Metastatic Liver Carcinoma in the Lung (tissue), 2 donors: ENCODE measurements around the genes PAPLN and HEATR4.

DNA sequence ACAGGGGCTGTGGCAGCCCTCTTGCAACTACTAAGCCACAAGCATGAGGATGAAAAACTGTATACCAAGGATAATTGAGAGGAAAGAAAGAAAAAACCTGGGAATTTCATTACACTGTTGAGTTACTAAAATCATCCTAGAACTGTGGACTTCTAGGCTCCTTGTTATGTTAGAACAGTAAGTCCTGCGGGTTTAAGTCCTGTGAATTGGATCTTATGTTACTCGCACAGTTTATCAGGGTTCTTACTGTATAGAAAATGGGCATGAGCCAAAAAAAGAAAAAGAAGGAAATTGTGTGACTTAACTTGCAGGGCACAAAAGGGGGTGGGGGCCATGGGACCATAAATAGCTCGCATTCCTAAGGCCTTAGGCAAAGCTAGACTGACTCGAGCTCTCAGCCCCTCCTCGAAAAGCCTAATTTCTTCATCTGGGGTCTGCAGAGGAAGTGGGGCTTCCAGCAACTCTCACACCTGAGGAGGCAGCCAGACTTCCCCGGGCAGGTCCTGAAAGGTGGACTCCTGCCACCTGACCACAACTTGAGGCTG is 132.7 kb upstream of the SIPA1L1 start:
- PRO-cap, 2 experiments = no peak in any of the 2 experiments

DNA sequence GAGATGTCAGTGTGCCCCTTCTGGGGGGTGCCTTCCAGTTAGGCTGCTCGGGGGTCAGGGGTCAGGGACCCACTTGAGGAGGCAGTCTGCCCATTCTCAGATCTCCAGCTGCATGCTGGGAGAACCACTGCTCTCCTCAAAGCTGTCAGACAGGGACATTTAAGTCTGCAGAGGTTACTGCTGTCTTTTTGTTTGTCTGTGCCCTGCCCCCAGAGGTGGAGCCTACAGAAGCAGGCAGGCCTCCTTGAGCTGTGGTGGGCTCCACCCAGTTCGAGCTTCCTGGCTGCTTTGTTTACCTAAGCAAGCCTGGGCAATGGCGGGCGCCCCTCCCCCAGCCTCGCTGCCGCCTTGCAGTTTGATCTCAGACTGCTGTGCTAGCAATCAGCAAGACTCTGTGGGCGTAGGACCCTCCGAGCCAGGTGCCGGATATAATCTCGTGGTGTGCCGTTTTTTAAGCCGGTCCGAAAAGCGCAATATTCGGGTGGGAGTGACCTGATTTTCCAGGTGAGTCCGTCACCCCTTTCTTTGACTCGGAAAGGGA is 83.9 kb upstream of the RGS6 start:
- PRO-cap, 2 experiments = no peak in any of the 2 experiments

DNA sequence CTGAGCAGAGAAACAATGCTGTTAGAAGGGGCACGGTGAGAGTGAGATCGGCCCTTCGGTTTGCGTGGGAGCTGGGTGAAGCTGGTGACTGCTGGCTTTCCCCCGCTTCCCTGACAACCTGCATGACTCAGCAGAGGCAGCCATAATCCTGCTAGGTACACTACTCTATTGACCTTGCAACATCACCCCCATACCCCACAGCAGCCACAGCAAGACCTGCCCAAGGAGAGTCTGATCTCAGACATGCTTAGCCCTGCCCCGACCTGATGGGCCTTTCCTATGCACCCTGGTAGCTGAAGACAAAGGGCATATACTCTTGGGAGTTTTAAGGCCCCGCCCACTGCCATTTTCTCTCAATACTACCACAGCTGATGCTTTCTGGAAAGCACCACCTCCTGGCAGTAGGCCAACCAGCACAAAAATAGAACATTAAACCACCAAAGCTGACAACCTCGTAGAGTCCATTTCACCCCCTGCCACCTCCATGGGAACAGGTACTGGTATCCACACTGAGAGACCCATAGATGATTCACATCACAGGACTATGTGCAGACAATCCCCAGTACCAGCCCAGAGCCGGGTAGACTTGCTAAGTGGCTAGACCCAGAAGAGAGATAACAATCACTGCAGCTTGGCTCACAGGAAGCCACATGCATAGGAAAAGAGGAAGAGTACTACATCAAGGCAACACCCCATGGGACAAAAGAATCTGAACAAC is 75.9 kb upstream of the RGS6 start:
- PRO-cap, 2 experiments = no peak in any of the 2 experiments

DNA sequence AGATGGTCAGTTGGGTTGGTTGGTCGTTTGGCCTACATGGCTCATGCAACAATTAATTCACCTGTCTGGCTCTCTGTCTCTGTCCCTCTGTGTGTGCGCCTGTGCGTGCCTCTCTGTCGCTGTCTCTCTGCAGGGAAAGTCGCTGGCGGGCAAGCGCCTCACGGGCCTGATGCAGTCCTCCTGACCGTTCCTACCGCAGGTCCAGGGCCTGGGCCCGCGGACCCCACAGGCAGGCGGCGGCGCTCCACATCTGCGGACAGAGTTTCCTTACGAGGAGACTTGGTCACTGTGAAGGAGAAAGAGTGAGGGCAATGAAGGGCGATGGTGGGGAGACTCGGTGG is 331.6 kb downstream of the DPF3 start:
- PRO-cap, 2 experiments = no peak in any of the 2 experiments

GRCh38 chr14:72679400-72680262 is 214.3 kb downstream of the DPF3 start:
- PRO-cap, 2 experiments = no peak in any of the 2 experiments

DNA sequence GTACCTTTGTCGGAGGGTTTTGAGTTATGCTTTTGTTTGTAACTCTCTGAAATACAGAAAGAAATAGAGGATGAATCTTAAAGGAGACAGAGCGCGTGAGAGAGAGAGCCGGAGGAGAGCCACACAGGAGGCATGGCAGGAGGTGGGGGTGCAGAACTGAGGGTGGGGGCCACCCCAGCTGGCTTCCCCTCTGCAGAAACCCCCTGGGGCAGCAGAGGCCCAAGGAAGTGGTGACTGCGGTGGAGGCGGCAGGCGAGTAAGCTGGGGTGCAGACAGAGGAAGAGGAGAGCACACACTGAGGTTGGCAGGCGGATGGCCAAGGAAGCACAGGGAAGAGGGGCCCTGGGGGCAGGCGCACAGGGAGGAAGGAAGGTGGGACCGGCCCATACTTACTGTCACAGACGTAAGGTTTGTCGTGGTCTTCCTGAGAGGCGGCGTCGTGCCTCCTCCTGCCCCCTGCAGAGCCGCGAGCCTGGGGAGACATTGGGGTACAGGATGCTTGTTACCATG is 179.8 kb downstream of the DPF3 start:
- PRO-cap, 2 experiments = no peak in any of the 2 experiments

GRCh38 chr14:73115803-73116404 is 20.4 kb upstream of the PSEN1 start:
- PRO-cap, 2 experiments = no peak in any of the 2 experiments

DNA sequence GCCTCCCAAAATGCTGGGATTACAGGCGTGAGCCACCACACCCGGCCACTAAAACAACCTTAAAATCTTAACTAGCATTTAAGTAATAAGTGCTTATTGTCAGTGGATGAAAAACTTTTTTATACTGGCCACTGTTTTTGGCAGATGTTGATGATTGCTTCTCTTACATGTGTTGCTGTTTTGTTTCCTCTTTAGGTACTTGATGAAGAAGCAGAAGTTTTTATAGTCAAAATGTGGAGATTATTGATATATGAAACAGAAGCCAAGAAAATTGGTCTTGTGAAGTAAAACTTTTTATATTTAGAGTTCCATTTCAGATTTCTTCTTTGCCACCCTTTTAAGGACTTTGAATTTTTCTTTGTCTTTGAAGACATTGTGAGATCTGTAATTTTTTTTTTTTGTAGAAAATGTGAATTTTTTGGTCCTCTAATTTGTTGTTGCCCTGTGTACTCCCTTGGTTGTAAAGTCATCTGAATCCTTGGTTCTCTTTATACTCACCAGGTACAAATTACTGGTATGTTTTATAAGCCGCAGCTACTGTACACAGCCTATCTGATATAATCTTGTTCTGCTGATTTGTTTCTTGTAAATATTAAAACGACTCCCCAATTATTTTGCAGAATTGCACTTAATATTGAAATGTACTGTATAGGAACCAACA is 16.7 kb upstream of the PSEN1 start:
- PRO-cap, 2 experiments = no peak in any of the 2 experiments

DNA sequence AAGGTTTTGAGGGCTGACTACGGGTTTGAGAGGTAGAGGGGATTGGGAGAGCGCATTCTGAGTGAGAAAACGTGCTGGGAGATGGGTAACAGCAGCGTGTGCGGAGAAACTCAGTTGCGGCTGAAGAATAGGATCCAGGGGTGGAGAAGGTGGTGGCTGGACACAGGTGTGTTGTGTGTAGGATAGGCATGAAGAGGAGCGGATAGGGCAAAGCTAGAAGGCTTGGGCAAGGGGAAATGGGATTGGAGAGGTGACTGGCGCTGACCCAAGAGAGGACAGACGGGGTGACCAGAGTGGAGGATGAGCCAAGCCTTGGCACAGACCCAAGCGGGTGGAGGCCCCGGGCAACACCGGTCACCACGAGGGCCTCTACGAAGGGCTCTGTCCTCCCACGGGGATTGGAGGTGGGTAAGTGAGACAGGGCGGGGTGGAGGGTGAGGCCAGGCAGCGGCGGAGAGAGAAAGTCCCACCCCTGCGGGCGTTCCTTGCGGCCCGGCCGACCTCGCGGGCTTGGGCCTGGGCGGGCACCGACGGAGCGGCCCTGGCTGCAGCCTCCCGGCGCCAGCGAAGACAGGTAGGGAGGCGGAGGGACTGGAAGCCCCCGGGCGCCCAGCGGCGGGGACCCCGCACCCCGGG is at the start of gene PAPLN:
PAPLN (plus strand) TSS at position 488 of the 636 bp plus-strand sequence.
- PRO-cap, 2 experiments = peak in 1 of 2 experiments; most common plus-strand start position 488 of the sequence (in 1); most common minus-strand start position 190 of the sequence (in 1)

- PRO-cap, 2 experiments = no peak in any of the 2 experiments
Measured at GRCh38 chr14:73237655-73238971, 807 bp downstream of the PAPLN start.

GRCh38 chr14:73424303-73424843 is 34.0 kb downstream of the NUMB start:
- PRO-cap, 2 experiments = no peak in any of the 2 experiments

- PRO-cap, 2 experiments = no peak in any of the 2 experiments
Measured at GRCh38 chr14:73458652-73458733, 147 bp upstream of the NUMB start.

DNA sequence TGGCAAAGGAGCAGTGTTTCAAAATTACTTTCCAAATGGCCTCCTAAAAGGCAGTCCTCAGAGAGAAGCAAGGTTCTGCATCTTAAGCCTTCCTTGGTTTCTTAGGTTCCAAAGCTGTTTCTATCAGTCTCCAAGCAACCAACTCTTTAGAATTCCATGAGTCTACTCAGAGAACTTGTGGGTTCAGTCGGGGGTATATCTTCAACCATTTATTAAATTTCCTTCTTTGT is at the start of gene HEATR4:
HEATR4 (minus strand) TSS at position 110 of the 230 bp plus-strand sequence.
- PRO-cap, 2 experiments = no peak in any of the 2 experiments

GRCh38 chr14:73725145-73725386 is 10.9 kb upstream of the PNMA1 start:
- PRO-cap, 2 experiments = no peak in any of the 2 experiments

DNA sequence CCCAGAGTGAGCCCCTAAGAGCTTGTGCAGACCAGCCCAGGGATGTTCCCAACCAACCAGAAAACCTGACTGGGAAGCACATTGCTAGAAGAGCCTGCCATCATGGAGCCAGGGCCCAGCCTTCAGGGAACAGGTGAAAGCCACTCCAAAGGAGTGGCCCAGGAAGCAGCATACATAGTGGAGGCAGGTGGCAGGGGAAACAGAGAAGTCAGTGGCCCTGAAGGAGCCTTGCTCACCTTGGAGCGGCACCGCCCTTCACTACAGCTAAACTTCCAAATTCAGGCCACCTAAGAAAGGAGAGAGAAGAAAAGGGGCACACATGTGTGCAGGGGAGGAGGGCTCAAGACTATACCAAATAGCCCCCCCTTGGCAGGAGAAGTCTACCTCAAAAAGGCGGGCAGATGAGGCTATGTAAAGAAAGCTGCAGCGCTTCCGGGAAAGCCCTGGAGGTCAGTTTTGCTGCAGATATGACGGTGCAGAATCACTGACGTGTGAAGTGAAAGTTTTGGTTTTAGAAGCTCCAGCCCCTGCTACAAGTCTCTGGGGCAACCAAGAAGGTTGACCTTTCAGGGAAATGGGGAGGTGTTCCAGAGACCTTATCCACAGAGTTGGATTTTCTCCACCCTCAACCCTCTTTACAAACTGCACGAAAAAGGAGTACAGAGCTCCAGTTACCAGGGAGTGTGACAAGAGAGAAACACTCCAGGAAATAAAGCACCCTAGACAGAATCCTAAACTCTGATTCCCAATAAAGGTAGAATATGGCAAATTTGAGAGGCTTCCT is 2.3 kb upstream of the MIDEAS start:
- PRO-cap, 2 experiments = peak in 1 of 2 experiments; most common plus-strand start position 453 of the sequence (in 1)

DNA sequence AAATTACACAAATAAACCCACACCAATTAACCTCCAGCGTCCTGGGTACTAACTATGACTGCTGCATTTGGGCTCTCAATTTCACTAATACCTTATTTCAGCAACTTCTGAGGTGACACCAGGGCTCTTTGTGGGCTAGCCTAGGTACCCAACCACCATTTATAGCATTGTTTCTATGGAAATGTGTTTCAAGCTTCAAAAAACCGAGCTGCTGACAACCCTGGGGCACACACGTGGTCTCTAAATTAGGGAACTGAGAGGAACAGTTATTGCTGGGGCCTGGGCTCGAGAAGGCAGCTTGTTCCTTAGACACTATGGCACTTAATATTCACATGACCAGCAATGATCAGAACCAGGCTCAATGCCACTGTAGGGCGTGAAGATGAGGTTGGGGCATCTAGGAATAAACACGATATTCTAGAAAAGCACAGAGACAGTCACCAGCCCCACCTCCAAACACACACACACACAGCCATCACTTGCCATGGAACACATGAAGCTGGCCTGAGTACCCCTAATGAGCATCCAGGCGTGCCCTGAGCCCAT is 10.6 kb upstream of the MIDEAS start:
- PRO-cap, 2 experiments = no peak in any of the 2 experiments

- PRO-cap, 2 experiments = peak in 2 of 2 experiments; most common plus-strand start chr14:73786720 (in 2); most common minus-strand start chr14:73786619 (in 2)
Measured at GRCh38 chr14:73786425-73787071, 26.4 kb upstream of the MIDEAS start.

DNA sequence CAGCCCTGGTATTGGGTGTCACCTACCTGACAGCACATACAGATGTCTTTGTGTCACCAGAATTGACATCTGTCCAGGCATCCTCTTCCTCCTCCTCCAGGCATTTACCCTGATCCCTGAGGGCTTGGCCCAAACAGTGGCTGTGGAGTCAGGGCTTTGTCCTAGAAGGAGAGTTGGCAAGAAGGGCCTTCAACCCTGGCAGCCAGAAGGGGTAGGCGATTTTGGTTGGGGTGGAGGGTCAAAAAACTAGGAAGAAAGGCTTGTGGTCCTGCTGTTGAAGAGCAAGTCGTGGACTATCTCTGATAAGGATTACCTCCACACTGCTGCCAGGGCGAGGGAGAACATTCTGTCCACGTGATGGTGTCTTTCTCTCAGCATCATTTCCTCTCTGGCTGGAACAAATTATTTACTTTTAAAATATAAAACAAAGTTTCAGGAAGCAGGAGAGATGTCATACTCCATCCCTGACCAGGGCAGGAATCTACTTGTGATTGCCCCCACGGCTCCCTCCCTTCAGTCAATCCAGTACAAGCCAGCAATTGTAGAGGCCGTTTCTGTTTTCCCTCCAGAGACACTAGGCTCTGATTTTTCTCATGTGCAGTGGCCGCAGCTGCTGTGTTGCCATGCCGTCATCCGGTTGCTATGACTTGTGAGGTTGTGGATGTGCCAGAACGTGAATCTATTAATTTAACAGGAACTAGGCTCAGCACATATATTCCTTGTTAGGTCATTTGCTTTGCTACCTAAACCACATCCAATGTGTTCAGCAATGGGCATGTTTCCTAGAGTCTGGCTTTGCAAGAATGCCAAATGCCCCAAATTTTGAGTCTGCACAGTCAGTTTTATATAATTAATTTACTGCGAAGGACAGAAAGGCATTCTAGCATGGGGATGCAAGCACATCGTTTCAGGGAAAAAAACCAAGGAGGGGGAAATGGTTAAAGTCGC is 30.0 kb upstream of the MIDEAS start:
- PRO-cap, 2 experiments = peak in 1 of 2 experiments; most common plus-strand start position 521 of the sequence (in 1); most common minus-strand start position 295 of the sequence (in 1)

- PRO-cap, 2 experiments = no peak in any of the 2 experiments
Measured at GRCh38 chr14:73910772-73911516, 24.3 kb downstream of the ZNF410 start.

DNA sequence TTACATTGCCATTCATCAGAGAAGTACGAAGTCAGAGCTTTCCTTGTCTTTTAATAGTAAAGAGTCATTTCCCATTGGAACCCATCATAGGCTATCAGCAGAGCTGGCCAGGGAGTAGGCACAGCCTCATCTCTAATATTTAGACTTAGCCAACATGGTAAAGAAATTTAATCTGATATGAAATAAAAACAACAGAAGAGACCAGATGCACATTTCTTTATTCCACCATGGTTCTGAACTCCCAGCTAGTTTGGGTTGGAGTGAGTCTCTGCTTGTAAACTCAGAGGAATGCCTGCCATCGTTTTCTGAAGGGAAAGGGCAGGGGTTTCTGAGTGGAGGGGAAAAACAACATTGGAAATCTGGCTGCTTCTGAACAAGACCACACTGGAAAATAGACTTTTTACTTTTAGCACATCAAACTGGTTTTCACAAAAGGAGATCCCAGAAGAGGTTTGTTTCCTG is 6.0 kb downstream of the ISCA2 start:
- PRO-cap, 2 experiments = no peak in any of the 2 experiments